OVCAR3 (cell line): ENCODE measurements around the gene EDIL3.

DNA sequence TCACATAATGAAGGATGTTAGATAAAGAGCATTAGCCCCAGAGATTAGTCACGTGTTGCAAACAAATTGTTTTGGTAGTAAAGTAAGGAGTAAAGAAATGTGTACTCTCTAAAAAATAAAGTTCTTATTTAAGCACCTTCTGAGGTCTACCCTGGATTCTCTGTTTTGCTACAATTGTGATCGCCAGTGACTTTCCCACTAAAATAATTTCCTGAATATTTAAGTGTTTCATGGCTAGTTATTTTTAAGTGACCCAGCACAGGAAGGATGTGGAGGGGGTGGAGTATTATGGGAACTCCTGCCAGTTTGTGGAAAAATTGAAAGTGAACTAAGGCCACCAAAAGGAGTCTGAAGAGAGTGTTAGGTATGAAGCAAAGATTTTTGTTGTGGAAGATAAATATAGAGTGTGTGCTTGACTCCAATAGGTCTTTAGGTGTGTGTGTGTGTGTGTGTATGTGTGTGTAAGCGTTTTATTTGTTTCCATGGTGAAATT is 25.4 kb downstream of the RASGRF2 start:
- RRBS = no CpG with 5 or more reads among the region's 3 CpGs

GRCh38 chr5:81114513-81114763 is 118.7 kb upstream of the CKMT2 start:
- RRBS = no CpG with 5 or more reads among the region's 1 CpG

- RRBS = no CpG with 5 or more reads among the region's 11 CpGs
These were observed 1.0 kb downstream of the CKMT2 start for GRCh38 chr5:81234062-81234643.

GRCh38 chr5:81296150-81296602 is 5.2 kb upstream of the ZCCHC9 start:
- RRBS = no CpG with 5 or more reads among the region's 3 CpGs

DNA sequence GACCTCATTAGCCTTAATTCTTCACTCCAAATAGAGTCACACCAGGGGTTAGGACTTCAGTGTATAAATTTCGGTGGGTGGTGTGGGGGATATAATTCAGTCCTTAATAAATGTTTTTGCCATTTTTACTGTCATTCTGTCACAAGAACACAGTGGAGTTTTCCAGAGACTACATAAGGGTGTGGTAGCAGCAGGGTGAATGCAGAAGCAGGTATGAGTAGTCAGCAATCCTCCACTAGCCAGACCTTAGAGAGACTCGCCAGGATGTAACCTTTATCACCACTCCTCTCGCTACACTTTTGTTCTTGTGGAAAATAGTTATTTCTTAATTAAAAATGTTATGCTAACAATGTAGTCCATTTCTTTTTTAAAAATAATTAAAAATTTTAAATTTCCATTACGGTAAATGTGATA is 956 bp downstream of the ACOT12 start:
- RRBS = no CpG with 5 or more reads among the region's 4 CpGs

GRCh38 chr5:82365502-82366310 is 87.6 kb upstream of the RPS23 start:
- RRBS = no CpG with 5 or more reads among the region's 8 CpGs

DNA sequence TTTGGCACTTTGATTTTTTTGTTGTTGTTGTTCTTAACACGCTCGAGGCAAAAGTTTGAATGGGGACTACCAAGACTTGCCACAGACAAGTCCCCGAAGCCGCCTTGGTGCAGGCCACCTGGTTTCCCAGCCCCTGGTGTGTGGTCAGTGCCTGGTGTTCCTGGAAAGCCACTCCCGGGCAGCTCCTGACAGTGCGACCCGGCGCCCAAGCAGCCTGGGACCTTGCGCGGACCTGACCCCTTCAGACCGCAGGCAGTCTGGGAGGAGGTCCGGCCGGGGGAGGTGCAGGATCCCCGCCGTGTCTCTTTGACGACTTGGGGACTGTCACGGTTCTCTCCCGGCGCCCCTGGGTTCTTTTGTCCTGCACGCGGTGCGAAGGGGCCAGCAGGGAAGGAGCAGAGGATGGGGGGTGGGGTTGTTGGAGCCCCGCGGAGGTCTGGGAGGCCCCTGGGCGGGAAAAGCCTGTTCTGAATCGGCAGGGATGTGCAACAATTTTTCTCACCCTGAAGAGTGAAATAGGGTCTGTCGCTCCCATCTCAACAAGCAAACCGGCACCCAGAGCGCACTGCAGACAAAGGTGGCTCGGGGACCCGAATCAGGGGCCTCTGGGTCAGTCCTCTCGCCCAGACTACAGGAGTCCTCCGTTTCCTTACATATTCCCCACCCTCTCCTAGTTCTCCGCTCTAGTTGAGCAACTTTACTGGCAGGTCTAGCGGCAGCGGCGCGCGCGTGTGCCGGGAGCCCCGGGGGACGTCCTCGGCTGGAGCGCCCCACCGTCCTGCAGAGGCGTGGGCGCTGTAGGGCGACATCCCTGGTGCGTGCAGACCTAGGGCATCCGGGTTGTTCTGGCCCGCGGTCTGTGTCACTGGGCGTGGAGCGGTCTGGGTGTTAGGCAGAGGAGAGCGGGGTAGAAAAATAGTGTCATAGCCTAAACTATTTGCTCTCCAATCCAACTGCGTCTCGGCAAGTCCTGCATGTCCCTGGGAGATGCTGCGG is 1.1 kb downstream of the VCAN start:
- RRBS = 6% methylated on average over 20 of the region's 59 CpGs

GRCh38 chr5:83545252-83545864 is 73.8 kb downstream of the VCAN start:
- RRBS = no CpG with 5 or more reads among the region's 11 CpGs

DNA sequence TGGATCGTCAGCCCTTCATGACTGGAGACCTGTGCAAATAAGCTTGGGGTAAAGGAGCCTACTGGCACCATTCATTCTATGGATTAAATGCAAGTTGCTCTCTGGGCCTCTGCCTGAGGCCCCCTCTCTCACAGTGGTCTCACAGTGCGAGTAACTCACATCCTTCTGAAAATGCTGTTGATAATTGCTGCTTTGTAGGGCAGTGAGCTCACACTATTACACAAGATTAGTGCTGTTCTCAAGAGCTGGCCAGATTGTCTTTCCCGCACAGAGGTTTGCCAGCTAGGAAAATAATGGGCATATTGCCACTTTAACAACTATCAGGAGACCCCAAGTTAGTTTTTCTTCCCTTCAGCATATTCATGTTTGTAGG is 91.2 kb downstream of the VCAN start:
- RRBS = no CpG with 5 or more reads among the region's 3 CpGs

GRCh38 chr5:84384094-84384953 is at the start of gene EDIL3:
Gene EDIL3, minus strand, starts transcription at chr5:84384880.
- RRBS = 4% methylated on average over 56 of the region's 95 CpGs

- RRBS = no CpG with 5 or more reads among the region's 15 CpGs
These were observed 23.0 kb downstream of the CCNH start for GRCh38 chr5:87389387-87390558.

DNA sequence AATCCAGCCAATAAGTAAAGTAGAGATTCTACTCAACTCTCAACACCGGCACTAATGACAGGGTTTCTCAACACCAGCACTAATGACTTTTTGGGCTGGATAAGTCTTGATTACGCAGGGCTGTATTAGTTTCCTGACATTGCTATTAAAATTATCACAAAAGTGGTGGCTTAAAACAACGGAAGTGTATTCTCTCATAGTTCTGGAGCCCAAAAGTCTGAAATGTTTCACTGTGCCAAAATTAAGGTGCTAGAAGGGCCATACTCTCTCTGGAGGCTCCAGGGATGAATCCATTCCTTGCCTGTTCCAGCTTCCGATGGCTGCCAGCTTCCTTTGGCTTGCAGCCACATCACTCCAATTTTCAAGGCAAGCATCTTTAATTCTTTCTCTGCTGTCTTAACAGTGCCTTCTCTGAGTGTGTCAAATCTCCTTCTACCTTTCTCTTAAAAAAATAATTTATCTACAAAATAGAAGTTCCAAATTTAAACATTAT is 11.8 kb downstream of the CCNH start:
- RRBS = no CpG with 5 or more reads among the region's 4 CpGs

- RRBS = no CpG with 5 or more reads among the region's 1 CpG
These were observed 6.6 kb downstream of the CCNH start for GRCh38 chr5:87406124-87406634.

- RRBS = no CpG with 5 or more reads among the region's 23 CpGs
These were observed 122.9 kb downstream of the TMEM161B start for GRCh38 chr5:88145512-88146311.

DNA sequence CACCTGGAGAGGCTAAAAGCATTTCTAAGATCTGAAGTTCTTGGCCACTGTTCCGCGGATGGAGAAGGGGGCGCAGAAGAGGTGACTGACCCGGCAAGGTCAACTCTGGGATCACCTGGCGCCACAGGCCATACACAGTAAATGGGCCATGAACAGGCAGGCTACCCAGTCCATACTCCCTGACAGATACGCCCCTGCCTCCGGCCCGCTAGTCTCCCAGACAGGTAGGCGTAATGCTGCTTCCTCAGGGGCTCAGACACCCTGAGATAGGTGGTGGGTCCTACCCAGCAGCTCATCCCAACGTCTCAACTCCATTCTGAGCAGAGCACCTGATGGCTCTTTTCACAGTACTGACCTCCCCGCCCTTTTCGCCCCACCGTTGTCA is 342 bp downstream of the TMEM161B start:
- RRBS = 8% methylated on average over 4 of the region's 13 CpGs

- RRBS = no CpG with 5 or more reads among the region's 6 CpGs
These were observed 148.7 kb downstream of the MEF2C start for GRCh38 chr5:88734239-88734797.

DNA sequence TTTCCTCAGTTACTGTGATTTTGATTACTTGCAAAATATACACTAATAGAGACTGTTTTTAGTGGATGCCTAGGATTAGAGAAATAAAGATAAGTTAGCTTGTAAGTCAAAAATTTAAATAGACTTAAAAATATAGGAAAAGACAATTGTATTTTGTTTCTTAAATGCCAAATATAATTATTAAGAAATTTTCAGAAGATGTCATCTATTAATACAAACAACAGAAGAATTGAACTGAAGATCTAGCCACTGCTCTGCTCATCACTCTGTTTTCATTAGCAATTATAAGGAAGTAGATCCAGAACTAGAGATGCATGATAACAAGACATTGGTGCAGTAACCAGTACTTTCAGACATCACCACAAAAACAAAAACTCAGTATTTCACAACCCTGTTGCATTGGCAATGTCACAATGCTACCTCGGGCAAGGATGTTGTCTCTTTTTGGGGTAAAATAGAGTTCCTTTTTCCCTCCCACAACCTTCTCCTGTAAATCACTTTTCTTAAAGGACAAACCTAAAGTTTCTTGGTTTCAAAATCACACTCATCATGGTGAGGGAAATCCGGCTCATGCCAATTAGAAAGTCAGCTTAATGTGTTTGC is 419.9 kb upstream of the MEF2C start:
- RRBS = no CpG with 5 or more reads among the region's 2 CpGs

- RRBS = no CpG with 5 or more reads among the region's 3 CpGs
These were observed 431.3 kb upstream of the MEF2C start for GRCh38 chr5:89314344-89314683.